Calu3 (cell line): ENCODE measurements around a stretch of chr1.

DNA sequence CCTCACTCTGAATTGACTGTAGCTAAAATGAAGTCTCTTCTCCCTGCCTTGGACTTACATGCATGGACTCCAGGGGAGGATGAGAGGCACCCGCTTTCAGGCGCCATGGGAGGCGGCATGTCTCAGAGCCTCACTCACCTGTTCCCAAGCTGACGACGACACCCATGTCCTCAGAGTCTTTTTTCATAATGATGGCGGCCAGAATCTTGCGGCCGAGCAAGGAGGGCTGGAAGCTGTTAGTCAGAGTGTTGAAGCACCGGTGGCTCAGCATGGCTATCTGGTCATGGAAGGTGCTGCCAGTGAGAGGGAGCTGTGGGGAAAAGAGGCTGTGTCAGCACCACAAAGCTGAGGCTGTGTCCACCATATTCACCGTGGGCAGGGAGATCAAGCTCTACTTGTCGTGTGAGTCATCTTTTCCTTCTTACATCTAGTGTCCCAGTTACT lies 18.3 kb downstream of the ADAR start:
- PRO-cap, result no peak

GRCh38 chr1:154608409-154608514 lies 276 bp upstream of the ADAR start:
- PRO-cap, result no peak

- PRO-cap, result no peak
These were observed 60.1 kb downstream of the KCNN3 start for GRCh38 chr1:154809858-154810460.

DNA sequence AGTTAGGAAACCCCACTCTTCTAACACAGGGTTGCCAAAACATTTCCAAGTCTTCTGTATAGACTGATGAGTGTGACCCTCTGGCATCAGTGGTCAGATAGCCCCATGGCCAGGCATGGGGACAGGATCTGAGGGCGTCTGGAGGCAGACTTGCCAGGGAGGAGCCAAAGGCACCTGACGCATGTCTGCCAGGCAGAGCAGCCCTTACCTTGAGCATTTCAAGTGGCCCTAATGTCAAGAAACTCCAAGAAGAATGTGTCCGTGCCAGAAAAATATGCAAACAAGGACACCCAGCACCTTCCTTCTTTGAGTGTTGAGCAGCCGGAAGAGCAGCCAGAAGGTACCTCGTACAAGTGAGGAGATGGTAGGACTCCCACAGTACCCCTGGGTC lies 34.2 kb downstream of the KCNN3 start:
- PRO-cap, result no peak

DNA sequence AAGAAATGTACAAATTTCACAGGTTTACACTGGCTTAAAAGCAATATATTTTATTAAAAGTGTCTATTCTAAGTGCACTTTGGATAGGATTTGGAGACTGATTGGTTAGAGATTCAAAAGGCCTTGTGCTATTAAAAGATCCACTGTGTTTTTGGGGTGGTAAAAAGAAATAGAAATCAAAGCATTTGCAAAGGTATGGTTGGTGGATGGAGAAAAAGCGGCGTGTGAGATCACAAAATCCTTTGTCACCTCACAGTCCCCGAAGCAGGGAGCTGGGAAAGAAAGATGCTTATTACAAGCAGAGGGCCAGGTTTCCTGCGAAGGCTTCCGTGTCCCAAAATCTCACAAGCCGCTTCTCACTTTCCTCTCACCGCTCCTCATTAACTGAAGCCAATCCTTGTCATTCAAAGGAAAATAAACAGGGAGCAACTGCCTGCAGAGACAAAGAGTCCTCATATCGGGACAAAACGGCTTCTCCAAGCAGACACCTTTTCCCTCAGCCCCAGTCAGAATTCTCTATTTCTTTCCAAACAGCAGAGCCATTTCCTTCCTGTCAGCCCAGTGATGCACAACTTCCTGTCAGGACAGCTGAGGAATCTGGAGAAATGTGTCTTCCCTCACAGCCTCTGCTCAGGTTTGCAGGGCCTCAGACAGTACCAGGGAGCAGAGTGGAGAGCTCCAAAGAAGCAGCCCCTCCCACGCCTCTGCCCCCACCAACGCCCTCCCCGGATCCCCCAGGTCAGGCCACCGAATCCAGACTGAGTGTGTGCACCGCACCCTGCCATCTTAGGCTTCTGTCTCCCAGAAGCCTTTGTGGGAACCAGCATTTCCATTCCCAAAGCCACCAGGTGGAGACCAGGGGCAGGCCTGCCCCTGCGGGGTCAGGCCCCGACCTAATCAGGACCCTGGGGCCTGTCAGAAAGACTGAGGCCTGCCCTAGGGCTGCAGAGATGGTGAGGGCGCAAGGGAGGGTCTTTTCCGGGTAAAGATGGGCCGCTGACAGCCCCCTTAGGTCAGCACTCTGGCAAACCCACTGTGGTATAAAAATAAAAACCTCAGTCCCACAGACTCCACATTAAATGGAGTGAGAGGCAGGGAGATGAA lies 29.6 kb downstream of the KCNN3 start:
- PRO-cap, result no peak

GRCh38 chr1:154954765-154955700 lies 866 bp downstream of the PBXIP1 start:
- PRO-cap, result no peak

GRCh38 chr1:154968385-154969178 lies 2.0 kb downstream of the SHC1 start:
- PRO-cap, result no peak

DNA sequence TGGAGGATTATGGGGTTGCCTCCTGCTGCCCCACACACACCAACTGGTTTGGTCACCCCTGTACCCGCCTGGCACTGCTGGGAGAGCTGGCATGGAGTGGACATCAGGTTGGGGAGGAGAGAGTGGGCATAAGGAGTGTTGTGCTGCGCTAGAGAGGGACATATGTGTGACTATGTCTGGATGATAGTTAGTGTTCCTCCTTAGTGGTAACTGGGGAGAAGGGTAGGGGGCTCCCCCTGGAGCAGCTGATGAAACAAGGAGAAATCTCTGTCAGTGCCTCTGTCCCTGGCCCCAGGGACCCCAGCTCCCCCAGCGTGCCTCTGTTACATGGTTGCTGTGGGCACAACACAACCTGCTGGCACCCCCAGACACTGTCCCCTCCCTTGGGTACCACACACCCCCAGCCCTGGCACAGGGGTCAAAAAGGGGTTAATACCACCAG lies 1.9 kb downstream of the ZBTB7B start:
- PRO-cap, result unidirectional peak, minus-strand start at position 202 of the sequence

DNA sequence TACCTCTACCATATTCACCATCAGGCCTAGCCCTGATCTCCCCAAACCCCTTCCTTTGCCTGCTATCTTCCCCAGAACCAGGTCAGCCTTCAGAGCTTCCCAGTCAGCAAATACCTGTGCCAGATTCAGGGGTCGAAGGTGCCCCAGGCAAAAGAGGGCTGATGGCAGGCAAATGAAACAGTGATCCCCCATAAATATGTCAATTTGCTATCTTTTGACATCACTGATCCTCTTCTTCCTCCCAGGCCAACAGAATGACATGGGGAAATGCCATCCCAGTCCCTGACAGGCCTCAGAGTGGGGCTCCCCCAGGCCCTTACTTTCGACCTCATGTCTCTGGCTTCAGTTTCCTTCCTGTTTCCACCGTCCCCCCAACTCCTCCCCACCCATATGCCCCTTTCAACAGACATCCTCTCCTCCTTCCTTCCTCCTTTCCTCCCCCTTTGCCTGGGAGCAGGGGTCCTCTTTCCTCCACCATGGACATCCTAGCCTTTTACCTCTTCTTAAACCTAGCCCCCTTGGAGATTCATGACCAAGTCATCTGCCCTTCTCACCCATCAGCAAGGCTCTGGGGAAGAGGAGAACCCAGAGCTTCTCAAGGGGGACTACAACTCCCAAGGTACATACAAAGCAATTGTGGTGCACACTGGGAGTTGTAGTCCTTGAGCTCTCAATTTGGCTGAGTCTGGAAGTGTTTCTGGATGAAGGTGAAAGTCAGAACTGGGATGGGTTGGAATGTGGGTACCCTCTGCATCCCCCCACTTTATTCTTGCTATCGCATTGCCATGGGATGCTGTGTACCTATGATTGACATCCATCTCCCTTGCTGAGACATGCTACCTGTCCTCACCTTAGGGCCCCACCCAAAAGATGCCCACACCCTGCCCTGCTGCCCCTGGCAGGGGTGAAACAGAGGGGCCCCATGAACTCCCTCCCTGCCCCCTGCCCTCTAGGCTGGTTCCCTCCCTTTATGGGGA lies 4.1 kb downstream of the ZBTB7B start:
- PRO-cap, result no peak

- PRO-cap, result no peak
These were observed 4.8 kb downstream of the ZBTB7B start for GRCh38 chr1:155007348-155007840.

DNA sequence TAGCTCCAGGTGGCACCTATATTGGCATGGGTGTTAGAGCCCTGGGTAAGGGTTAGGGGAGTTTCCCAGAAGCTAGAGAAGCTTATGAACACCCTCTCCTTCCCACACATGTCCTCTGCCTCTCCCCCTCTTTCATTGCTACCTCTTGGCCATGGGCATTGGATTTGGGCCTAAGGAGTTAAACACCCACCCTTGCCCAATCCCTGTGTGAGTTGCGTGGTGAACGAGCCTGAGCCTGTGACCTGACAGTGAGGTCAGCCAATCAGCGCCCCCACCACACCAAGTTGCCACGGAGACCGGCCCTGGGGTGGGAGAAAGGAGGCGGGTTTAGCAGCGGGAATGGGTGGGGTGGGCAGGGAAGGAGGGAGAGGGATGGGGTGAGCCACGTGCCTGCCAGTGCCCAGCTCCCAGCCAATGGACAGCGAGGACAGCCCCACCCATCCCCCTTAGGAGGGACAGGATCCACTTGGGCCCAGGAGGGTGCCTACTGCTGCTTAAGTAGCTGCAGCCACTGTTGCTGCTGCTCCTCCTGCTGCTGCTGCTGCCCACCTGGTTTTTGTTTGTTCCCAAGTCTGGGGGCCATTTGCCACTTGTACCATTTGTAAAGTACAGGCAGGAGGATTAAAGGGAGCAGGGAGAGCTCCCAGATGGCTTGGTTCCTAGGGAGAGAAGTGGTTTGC lies 9.5 kb downstream of the ZBTB7B start:
- PRO-cap, result no peak

DNA sequence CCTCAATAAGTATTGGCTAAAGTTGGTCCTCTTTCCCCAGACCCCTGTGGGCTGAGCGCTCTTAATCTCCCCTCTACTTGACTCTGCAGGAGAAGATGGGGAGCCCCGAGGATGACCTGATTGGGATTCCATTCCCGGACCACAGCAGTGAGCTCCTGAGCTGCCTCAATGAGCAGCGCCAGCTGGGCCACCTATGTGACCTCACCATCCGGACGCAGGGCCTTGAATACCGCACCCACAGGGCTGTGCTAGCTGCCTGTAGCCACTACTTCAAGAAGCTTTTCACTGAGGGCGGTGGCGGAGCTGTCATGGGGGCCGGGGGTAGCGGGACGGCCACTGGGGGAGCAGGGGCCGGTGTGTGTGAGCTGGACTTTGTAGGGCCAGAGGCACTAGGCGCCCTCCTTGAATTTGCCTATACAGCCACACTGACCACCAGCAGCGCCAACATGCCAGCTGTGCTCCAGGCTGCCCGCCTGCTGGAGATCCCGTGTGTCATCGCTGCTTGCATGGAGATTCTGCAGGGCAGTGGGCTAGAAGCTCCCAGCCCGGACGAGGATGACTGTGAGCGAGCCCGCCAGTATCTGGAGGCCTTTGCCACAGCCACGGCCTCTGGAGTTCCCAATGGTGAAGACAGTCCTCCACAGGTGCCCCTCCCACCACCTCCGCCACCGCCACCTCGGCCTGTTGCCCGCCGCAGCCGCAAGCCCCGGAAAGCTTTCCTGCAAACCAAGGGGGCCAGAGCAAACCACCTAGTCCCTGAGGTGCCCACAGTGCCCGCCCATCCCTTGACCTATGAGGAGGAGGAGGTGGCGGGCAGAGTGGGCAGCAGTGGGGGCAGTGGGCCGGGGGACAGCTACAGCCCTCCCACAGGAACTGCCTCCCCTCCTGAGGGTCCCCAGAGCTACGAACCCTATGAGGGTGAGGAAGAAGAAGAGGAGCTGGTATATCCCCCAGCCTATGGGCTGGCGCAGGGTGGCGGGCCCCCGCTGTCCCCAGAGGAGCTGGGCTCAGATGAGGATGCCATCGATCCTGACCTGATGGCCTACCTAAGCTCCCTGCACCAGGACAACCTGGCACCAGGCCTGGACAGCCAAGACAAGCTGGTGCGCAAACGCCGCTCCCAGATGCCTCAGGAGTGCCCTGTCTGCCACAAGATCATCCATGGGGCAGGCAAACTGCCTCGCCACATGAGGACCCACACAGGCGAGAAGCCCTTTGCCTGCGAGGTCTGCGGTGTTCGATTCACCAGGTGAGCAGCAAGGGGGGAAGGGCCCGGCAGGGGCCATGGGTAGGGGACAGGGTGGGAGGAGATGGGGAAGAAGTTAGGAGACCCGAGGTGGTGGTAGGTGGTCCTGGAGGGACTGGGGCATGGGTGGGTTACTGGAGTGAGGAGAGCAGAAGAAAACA lies 12.5 kb downstream of the ZBTB7B start:
- PRO-cap, result no peak

DNA sequence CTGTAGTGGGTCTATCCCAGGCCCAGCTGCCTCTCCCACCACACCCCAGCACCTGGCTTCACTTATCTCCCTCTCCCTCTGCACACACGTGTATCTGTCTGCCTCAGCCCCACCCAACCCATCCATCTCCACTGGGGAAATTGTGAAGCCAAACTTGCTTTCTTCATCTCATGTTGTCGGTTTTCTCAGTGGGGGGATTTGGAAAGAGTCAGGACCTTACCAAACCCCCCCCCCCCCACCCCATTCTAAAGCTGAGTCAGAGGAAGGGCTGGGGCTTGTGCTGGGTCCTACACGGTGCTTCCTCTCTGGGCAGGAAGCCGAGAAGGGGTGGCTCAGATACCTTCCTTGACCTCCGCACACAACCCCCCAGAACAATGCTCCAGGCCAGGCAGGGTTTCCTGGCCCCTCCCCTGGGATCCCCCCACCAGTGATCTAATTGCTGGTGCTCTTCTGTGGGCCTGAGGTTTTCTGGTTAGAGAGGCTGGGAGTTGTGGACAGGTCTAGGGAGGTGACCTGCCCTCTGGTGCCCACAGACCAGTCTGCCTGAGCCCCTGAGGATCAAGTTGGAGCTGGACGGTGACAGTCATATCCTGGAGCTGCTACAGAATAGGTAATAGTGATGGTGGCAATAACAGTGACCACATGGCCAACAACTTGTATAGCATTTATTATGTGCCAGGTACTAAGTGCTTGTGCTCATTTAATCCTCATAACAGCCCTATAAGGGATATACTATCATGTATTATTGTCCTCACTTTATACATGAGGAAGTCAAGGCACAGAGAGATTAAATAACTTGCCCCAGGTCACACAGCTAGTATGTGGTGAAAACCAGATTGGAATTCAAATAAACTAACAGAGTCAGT lies 2.0 kb downstream of the ADAM15 start:
- PRO-cap, result no peak

DNA sequence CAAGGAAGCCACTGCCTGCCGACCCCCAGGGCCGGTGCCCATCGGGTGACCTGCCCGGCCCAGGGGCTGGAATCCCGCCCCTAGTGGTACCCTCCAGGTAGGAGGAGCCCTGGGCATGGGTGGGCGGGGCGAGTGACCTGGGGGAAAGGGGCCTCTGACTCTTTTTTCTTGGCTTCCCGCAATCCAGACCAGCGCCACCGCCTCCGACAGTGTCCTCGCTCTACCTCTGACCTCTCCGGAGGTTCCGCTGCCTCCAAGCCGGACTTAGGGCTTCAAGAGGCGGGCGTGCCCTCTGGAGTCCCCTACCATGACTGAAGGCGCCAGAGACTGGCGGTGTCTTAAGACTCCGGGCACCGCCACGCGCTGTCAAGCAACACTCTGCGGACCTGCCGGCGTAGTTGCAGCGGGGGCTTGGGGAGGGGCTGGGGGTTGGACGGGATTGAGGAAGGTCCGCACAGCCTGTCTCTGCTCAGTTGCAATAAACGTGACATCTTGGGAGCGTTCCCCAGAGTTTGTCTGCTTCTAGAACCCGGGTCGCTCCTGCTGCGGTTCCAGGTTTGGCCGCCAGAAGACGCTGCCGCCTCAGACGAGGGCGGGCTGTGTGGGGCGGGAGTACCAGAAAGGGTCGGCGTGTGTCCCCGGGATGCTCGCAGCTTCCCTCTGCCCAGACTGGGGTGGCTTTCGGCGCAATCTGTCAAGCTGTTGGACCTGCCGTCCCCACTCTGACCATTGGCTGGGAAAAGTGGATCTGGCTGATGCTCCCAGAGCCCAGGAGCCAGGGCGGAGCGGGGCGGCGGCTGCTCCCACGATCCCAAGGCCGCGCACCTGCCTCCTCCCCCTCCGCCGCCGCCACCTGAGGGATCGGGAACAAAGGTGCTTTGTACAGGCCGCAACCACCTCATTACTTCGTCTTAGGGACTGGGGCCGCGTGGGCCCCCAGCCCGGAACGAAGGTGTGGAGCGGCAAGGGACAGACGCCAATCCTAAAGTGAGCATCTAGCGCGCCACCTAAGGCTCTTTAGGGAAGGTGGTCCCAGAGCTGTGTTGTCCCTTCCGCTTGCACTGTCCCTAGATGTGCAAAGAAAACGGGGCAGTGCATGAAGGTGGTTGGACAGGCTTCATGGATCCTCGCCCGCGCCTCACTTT lies 895 bp upstream of the EFNA4 start:
- PRO-cap, result no peak

DNA sequence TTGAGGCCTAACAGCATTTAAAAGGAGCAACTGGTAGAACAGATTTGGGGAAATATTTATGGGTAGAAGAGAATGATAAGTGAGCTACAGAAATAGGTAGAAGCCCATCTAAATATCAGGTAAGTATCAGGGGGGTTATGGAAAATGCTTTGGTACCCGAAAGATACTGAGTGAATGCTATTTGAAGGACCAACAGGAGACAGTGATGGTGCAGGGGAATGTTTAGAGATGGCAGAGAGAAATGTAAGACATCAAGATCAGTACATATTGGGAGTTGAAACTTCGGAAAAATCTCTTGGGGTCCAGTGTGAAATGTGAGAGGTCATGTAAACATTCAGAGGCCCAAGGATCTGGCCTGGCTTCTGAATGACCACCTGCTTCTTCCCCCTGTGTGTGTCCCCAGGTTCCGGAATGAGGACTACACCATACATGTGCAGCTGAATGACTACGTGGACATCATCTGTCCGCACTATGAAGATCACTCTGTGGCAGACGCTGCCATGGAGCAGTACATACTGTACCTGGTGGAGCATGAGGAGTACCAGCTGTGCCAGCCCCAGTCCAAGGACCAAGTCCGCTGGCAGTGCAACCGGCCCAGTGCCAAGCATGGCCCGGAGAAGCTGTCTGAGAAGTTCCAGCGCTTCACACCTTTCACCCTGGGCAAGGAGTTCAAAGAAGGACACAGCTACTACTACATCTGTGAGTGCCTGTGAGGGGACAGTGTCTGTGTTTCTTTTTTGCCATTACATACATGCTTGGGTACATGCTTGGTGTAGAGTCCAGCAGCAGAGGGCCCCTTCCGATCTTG lies 3.5 kb downstream of the EFNA1 start:
- PRO-cap, result no peak

DNA sequence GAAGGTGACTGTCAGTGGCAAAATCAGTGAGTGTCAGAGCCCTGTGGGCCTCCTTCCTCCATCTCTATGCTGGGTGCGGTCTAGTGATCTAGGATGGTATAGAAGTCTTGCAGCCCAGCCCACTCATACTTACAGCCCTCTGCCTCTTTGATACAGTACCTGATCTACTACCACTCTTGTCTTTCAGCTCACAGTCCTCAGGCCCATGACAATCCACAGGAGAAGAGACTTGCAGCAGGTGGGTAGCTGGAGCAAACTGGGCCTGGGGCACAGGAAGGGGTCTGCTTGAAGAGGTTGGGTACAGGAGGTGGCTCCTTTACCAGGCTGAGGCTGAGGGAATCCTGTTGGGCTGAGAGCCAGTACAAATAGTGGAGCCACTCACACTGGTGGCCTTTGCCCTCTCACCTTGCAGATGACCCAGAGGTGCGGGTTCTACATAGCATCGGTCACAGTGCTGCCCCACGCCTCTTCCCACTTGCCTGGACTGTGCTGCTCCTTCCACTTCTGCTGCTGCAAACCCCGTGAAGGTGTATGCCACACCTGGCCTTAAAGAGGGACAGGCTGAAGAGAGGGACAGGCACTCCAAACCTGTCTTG lies 2.0 kb upstream of the SLC50A1 start:
- PRO-cap, result no peak

DNA sequence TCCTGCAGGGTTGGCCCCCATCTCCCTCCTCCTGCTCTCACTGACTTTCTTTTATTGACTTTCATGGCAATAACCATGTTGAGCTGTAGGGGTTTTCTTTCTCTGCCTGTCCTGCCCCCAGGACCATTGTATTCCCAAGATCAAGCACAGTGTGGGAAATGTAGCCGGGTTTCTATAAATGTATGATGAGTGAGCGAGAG lies 5.9 kb upstream of the DPM3 start:
- PRO-cap, result no peak

- PRO-cap, result no peak
These were observed 4.8 kb downstream of the TRIM46 start for GRCh38 chr1:155178500-155178717.

DNA sequence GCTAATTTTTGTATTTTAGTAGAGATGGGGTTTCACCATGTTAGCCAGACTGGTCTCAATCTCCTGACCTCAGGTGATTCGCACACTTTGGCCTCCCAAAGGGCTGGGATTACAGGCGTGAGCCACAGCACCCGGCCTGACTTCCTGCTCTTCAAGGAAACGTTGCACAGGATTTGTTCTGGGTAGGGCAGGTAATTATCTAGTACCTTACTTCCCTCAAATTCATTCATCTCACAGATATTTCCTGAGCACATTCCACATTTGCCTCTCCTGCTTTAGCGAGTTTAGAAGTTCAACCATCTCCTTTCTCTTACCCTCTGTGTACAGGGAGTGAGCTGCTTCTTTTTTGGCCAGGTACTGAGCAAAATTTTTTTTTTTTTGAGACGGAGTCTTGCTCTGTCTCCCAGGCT lies 12.1 kb downstream of the MTX1 start:
- PRO-cap, result no peak

DNA sequence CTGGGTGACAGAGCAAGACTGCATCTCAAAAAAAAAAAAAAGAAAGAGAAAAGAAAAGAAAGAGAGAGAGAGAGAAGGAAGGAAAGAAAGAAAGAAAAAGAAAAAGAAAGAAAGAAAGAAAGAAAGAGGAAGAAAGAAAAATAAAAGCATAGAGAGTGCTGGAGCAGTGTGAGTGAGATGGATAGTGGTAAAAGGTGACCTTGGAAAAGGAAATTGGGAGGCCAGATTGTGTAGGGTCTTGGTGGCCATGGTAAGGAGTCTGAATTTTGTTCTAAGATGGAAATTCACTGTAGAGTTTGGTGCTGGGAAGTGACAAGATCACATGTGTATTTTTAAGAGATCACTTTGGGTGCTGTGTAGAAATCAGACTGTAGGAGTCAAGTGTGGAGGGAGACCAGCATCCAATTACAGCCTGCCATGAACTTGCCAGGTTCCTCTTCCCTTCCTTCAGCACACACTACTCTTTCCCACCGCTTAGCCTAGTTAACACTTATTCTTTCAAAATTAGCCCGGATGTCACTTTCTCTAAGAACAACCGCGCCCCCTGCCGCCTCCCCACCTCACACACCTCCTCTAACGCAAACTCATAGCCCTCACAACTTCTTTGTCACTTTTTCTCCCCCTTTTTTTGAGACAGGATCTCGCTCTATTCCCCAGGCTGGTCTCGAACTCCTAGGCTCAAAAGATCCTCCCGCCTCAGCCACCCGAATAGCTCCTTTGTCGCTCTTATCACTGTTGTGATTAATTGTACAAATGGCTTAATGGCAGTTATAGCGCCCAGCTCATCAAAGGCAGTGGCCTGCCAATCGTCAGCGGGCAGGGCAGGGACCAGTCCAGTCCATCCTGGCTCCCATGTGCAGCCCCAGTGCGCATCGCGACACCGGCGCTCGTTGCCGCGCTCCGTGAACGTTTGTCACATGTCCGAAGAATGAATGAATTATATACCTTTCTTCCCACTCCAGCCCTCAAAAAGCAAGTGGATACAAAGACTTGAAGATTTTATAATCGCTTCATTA lies 14.5 kb downstream of the GBA1 start:
- PRO-cap, result bidirectional peak, plus-strand start at position 563 of the sequence, minus-strand start at position 459 of the sequence; unidirectional peak, plus-strand start at position 805 of the sequence; bidirectional peak, plus-strand start at position 865 of the sequence, minus-strand start at position 912 of the sequence